SK-N-SH (cell line): ENCODE data around the genes LRRC32 and TSKU.

DNA sequence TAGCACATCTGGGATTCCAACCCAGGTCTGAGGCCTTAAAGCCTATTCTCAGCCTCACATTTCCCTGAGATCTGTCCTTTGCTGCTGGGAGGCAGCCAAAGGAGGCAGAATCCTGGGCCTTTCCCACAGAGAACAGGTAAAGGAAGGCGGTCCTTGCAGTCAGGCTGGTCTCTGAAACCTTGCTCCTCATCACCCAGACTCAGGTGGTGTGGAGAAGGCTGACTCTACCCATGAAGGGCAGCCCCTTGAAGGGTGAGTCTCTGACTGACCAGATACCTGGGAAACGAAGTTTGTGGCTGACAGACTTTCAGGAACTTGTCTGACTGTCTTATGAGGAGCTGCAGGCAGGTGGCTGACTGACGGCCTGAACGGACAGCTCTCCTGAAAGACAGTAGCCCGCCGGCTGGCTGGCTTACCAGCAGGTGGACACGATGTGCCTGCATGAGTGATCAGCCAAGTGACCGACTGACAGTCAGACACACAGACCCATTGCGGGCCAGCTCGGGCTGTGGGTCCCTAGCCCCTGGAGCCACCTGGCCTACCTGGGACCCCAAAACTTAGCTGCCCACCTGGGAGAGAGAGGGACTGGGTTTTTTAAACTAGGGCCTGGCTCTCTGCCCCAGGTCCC, 8.0 kb downstream of the SLCO2B1 start:
- RRBS: no CpG with 5 or more reads among the region's 10 CpGs
CAGE:
- cytosol, long polyA plus RNA: no peak
- long polyA plus RNA: no peak
- nucleus, long polyA plus RNA: no peak

DNA sequence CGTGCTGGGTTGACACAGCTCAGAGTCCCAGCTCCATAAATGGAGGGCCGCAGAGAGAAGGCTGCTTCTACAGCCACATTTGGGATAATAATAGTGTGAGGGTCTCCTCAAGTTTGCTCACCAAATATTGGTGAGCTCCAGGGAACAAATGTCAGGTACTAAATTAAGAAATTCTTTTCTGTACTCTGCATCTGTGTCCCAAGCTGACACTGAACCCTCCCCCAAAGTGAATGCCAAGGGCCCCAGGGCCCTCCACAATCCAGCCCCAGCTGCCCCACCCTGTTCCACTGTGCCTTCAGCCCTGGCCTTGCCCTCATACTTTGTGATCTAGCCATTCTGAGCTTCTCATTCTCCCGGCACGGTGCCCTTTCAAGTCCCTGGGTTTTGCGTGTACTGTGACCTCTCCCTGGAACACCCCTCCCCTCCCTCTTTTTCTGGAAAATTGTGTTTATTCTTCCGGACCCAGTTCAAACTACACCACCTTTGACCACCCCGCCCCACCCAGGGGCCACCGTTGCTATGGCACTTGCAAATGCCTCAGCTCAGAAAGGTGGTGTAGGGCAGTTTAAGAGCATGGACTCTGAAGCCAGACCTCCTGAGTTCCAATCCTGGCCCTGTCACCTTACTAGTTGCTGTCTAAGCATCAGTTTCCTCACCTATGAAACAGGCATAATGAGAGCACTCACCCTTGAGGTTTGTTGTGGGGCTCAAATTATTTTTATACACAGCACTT, 17.6 kb downstream of the SLCO2B1 start:
- RRBS: 86% methylated on average over 4 of the region's 8 CpGs
CAGE:
- cytosol, long polyA plus RNA: no peak
- long polyA plus RNA: no peak
- nucleus, long polyA plus RNA: no peak

- RRBS: no CpG with 5 or more reads among the region's 3 CpGs
CAGE:
- cytosol, long polyA plus RNA: no peak
- long polyA plus RNA: no peak
- nucleus, long polyA plus RNA: no peak
Measured at GRCh38 chr11:75264179-75265008, 23.8 kb downstream of the TPBGL start.

DNA sequence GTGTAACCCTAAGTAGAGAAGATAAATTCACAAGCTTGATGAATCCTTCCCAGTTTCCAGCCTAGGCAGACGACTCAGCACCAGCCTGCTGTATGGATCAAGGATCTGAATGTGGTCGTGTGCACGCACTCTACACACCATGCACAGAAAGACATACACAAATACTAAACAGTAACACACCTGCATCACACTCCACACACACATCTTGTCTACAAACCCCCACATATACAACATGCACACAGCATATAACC, 45.9 kb downstream of the ARRB1 start:
- RRBS: no CpG with 5 or more reads among the region's 3 CpGs
CAGE:
- cytosol, long polyA plus RNA: no peak
- long polyA plus RNA: no peak
- nucleus, long polyA plus RNA: no peak

- RRBS: no CpG with 5 or more reads among the region's 10 CpGs
CAGE:
- cytosol, long polyA plus RNA: no peak
- long polyA plus RNA: no peak
- nucleus, long polyA plus RNA: no peak
Measured at GRCh38 chr11:75346722-75347310, 4.6 kb downstream of the ARRB1 start.

GRCh38 chr11:75405459-75405859, 6.1 kb downstream of the RPS3 start:
CAGE:
- cytosol, long polyA plus RNA: start-site peak on the minus strand at chr11:75405621-75405670, 10 and 21 reads in 2 replicates
- long polyA plus RNA: no peak
- nucleus, long polyA plus RNA: no peak

DNA sequence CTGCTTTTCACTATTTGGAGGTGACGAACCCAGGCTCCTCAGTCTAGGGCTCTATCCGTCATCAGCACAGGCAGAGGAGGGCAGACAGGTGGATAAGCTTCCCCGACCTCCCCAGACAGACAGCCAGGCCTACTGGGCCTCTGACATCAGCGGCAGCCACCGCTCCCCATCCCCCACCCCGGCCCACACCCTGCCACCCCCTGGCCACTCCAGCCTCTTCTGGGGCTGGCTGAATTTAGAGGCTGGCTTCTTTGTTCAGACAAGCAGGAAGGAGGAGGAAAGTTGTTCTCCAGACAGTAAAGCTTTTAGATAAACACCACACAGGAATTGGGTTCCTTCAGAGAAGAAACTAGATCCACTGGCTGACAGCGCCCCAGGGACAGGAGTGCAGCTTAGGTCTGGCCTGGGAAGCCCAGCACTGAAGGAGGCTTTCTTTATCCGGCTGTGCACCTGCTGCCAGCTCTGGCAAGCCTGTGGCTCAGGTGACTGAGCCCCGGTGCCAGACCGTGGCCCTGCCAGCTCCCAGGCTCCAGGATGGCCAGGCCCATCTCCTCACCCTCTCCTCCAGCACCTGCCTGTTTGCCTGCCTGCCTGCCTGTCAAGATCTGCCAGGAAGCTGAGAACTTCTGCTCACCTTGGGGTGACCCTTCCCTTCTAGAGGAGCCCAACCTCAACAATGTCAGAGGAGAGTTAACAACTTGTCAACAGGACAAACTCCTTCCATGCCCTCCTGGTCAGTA, 43.9 kb upstream of the KLHL35 start:
- RRBS: 95% methylated on average over 2 of the region's 10 CpGs
CAGE:
- cytosol, long polyA plus RNA: no peak
- long polyA plus RNA: no peak
- nucleus, long polyA plus RNA: no peak

DNA sequence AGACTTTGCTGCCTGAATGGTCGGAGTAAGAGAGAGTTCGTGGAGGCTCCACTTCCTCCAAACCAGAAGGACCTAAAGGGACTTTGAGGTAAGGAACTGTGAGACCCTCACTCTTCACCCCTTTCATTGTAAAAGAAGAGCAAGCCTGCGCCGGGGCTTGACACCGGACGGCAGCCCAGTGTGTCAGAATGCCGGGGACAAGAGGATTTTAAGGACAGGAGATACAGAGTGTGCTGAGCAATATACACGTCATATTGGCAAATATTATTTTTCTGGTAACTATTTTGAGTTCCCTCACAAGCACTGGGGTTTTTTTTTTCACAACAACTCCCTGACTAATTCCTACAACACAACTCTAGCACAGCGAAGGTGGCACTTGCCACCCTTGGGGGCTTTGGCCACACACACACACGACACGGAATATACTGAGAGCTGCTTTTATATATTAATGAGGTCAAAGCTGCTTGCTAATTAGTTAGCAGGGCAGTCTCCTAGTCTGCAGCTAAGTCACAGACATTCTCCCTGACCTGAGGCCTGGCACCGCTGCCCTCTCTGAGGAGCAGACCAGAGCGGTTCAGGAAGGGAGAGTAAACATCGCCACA, 42.3 kb downstream of the SERPINH1 start:
- RRBS: no CpG with 5 or more reads among the region's 14 CpGs
CAGE:
- cytosol, long polyA plus RNA: no peak
- long polyA plus RNA: no peak
- nucleus, long polyA plus RNA: no peak

DNA sequence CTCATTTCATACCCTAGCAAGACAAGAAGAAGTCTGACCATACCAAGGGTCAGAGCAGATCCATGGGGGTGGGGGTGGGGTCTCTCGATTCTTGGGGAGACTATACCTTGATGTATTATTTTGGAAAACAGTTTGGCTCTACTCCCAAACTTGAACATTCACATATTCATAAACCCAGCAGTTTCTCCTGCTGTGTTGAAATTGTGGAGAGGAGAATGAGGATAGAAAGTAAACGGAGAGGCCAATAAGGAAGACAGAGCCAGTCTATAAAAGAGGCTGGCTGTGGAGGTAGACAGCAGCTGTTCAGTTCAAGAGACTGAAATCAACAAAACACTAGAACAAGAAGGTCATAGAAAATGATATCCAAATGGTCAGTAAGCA, 2.0 kb upstream of the MOGAT2 start:
- RRBS: no CpG with 5 or more reads among the region's 2 CpGs
CAGE:
- cytosol, long polyA plus RNA: no peak
- long polyA plus RNA: no peak
- nucleus, long polyA plus RNA: no peak

GRCh38 chr11:75769377-75769754, 788 bp downstream of the DGAT2 start:
- RRBS: no CpG with 5 or more reads among the region's 12 CpGs
CAGE:
- cytosol, long polyA plus RNA: no peak
- long polyA plus RNA: no peak
- nucleus, long polyA plus RNA: no peak

GRCh38 chr11:76186766-76187386, 19.4 kb downstream of the WNT11 start:
- RRBS: no CpG with 5 or more reads among the region's 24 CpGs
CAGE:
- cytosol, long polyA plus RNA: no peak
- long polyA plus RNA: no peak
- nucleus, long polyA plus RNA: no peak

DNA sequence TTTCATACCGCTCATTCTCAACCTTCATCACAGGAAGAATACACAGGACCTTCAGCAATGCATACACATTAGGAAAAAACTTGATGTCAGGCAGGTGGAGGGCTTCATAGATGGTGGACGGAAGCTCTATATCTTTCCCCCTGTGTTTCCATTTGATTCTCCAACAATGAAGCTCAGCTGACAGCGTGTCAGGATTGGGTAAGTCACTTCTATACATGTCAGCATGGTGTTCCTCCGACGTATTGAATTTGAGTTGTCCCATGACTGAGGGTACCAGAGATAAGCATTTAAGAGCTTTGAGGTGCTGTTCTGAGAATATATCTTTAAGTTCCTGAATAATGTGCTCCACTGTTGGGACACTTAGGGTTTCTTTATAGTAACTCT, 29.9 kb downstream of the THAP12 start:
- RRBS: no CpG with 5 or more reads among the region's 5 CpGs
CAGE:
- cytosol, long polyA plus RNA: no peak
- long polyA plus RNA: no peak
- nucleus, long polyA plus RNA: no peak

- RRBS: 97% methylated on average over 3 of the region's 22 CpGs
CAGE:
- cytosol, long polyA plus RNA: no peak
- long polyA plus RNA: no peak
- nucleus, long polyA plus RNA: no peak
Measured at GRCh38 chr11:76578358-76579336, 91.9 kb downstream of the LRRC32 start.

GRCh38 chr11:76592970-76593569, 77.5 kb downstream of the LRRC32 start:
- RRBS: no CpG with 5 or more reads among the region's 4 CpGs
CAGE:
- cytosol, long polyA plus RNA: no peak
- long polyA plus RNA: no peak
- nucleus, long polyA plus RNA: no peak

- RRBS: no CpG with 5 or more reads among the region's 20 CpGs
CAGE:
- cytosol, long polyA plus RNA: no peak
- long polyA plus RNA: no peak
- nucleus, long polyA plus RNA: no peak
Measured at GRCh38 chr11:76653277-76654434, 16.9 kb downstream of the LRRC32 start.

DNA sequence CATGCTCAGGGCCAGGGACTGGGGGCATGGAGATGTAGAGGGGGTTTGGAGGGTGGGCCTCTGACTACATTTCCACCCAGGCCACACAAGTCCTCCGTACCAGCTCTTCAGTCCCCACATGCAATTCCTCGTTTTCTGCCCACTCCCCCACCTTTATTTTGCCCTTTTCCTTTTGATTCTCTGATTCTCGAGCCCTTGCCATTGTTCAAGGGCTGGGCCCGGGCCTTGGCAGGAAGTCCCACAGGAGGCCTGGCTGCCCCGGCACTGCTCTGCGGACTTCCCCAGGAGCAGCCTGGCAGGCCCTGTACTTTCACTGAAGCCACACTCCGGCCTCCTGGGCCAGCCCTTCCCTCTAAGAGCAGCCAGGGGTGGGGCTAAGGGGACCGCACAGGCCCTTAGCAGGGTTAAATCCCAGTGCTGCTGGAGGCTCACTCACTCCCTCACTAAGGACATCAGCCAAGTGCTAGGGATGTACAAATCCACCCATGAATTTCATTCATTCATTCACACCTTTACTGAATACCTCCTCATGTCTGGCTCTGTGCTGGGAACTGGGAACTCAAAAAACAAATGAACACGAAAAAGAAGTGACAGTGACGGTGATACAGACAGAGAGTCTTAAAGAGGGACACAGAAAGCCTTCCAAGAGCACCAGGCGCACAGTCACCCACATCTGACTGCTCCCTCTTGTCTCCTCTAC, 4.1 kb downstream of the LRRC32 start:
- RRBS: 91% methylated on average over 3 of the region's 11 CpGs
CAGE:
- cytosol, long polyA plus RNA: no peak
- long polyA plus RNA: no peak
- nucleus, long polyA plus RNA: no peak

- RRBS: no CpG with 5 or more reads among the region's 2 CpGs
CAGE:
- cytosol, long polyA plus RNA: no peak
- long polyA plus RNA: no peak
- nucleus, long polyA plus RNA: no peak
Measured at GRCh38 chr11:76668353-76668969, 2.1 kb downstream of the LRRC32 start.

- RRBS: 3% methylated on average over 33 of the region's 88 CpGs
CAGE:
- cytosol, long polyA plus RNA: no peak
- long polyA plus RNA: no peak
- nucleus, long polyA plus RNA: no peak
Measured at GRCh38 chr11:76670521-76671564, at the start of gene LRRC32. LRRC32 (minus strand) TSS chr11:76670747.

DNA sequence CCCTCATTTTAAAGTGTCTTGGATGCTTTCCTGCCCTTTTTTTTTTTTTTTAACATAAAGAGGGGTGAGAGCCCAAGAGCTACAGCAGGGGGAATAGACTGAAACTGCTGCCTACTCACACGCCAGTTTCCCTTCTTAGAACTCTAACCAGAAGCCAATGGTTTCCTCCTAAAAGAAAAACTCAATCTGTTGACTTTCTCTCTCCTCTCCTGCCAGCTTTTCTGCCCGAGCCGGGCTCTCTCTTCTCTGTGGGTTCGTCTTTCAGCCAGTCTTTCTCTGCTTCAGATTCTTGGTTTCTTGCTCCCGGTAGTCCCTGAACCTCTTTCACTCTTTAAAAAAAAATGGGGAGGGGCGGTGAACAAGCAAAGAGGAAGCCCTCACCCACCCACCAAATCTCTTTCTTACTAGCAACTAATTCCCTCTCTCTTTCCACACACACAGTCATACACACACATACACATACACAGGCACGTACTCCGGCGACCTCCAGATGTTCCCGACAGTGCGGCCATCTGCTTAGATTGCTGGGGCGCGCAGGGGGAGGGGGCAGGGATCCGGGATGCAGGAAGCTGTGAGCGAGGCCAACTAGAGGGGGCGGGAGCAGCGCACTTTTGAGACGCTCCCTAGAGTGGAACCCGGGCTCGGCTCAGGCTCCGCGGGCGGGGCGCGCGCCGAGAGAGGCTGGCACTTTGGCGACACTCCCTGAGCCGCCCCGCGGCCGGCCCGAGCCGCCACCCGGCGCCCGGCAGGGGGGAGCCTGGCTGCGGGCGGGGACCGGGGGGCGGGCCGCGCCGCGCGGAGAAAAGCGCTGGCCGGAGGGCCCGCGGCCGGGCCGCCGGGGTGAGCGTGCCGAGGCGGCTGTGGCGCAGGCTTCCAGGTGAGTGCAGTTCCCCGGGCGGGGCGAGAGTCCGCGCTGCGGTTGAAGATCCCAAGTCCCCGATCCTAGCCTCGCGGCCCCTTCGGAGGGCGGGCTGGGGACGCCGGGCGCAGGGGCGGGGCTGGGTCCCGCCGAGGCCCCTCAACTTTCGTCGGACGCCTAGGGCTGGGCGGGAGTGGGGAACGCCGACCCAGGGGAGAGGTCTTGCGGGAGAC, at the start of gene TSKU:
Gene TSKU (plus strand): TSS at position 829 of the 1,092 bp plus-strand sequence.
- RRBS: 1% methylated on average over 52 of the region's 81 CpGs
CAGE:
- cytosol, long polyA plus RNA: no peak
- long polyA plus RNA: no peak
- nucleus, long polyA plus RNA: start-site peak on the minus strand centred at position 533 of the sequence, 31 bp wide, 15 and 25 reads in 2 replicates

- RRBS: 2% methylated on average over 4 of the region's 57 CpGs
CAGE:
- cytosol, long polyA plus RNA: no peak
- long polyA plus RNA: no peak
- nucleus, long polyA plus RNA: no peak
Measured at GRCh38 chr11:76784058-76785067, 1.2 kb downstream of the TSKU start.